Measurements from ENCODE around the gene LBP.

- PRO-cap = no peak
- RAMPAGE, long total RNA, 3 experiments = no peak in any of the 3 experiments
Measured at GRCh38 chr20:38217500-38218238, 42.9 kb downstream of the KIAA1755 start.

GRCh38 chr20:38245630-38246215, 14.8 kb downstream of the KIAA1755 start:
- PRO-cap = no peak
- RAMPAGE, long total RNA, 3 experiments = no peak in any of the 3 experiments

DNA sequence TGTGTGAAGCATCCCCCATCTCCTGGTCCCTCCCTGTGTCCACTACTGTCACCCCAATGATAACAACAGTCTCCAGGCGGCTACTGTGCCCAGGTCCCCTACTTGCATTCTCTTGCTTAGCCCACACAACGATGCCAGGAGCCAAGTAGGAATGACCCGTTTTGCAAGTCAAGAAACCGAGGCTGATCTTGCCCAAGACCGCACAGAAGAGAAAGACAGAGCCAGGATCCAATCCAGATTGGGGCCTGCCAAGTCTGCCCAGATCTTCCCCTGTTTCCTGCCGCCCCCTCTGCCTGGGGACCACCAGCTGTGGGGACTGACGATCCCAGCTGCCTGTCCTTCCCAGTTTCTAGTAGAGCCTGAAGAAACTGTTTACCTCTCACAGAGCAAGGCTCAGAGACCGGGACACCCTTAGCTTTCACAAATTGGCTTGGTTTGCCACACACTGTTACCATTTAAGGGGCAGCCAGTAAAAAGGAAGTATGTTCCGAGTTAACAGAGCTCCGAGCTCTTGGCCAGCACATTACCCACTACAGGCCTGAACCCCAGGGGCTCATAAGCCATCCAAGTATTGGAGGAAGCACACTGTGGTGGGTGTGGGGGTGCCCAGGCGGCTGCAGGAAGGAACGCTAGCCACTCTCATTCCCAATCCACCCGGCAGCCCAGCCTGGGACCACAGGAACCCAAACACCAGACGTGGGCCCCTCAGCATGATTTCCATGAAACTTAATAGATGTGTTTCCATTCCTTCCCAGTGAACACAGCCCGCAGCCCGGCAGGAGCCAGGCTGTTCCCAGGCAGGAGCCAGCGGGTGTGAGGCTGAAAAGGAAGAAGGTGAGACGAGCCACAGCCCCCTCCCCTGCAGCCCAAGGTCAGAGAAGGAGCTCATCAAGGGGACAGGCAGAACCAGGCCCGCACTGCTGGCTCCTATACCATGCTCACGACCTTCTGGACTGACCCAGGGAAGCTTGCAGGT, 8.0 kb downstream of the KIAA1755 start:
- PRO-cap = no peak
- RAMPAGE, long total RNA, 3 experiments = no peak in any of the 3 experiments

GRCh38 chr20:38342992-38343784, 3.1 kb upstream of the LBP start:
- PRO-cap = no peak
- RAMPAGE, long total RNA, 3 experiments = no peak in any of the 3 experiments

DNA sequence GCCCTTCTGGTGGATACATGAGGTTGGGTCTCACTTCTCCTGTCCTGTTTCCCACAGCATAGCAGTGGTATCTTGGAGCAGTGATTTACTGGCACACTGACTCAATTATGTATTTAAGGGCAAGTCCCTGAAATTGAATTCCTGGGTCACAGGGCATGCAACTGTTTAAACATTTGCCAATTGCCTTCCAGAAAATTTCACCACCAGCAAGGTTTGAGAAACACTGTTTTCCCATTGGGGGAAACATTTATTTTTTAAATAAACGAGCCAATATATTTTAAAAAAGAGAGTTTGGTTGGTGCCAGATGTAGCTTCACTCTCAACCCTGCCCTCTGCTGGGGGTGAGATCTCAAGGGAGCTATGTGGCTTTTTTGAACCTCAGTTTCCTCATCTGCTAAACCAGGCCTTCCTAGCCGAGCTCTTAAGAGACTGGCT, 486 bp upstream of the LBP start:
- PRO-cap = no peak
- RAMPAGE, long total RNA, 3 experiments = no peak in any of the 3 experiments

GRCh38 chr20:38346214-38347277, at the start of gene LBP:
LBP (plus strand) TSS chr20:38346482.
- PRO-cap = no peak
- RAMPAGE, long total RNA, 3 experiments = no peak in any of the 3 experiments

GRCh38 chr20:38420787-38421444, 51.7 kb upstream of the RALGAPB start:
- PRO-cap = no peak
- RAMPAGE, long total RNA, 3 experiments = no peak in any of the 3 experiments

DNA sequence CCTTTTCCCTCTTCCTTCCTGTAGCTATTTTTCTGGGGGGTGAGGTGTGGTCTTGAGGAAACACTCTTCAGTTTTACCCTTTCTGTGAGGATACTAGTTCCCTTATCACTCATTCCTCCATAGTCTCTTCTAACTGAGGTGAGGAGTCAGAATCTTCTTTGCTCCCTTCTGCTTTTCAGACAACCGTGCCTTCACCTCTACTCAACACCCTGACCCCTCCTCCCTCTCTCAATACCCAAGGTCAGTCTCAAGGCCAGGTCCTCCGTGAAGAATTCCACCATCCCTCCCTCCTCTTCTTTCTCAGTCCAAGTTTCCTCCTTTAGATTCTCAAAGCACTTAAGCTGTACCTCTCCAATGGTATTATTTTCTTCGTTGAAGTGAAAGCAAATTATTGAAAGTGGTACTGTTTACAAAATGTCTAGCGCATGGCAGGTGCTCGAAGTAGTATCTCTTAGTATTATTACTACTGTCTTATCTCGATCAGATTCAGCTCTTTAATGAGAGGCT, 768 bp upstream of the RALGAPB start:
- PRO-cap = no peak
- RAMPAGE, long total RNA, 3 experiments = no peak in any of the 3 experiments

DNA sequence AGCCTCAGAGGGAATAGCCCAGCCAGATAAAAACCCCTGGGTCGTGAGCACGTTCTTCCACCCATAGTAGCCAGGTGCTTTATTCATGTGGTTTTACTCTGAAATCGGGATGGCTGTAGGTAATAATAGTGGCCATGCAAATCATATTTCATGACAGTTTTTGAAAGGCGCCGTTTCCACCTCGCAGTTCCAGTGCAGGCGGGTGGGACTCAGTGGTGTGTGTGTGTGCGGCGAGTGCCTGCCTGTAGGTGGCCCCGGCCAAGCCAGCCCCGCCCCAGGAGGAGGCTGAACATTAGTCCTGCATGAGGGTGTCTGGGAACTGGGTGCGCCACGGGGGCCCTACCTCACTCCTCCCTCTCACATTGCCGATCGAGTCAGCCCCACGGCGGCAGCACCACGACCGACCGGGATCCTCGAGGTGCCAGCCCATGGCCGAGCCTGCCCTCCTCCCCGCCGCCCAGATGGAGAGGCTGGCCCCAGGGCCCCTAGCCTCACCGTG, 20.6 kb downstream of the ADIG start:
- PRO-cap = no peak
- RAMPAGE, long total RNA, 3 experiments = no peak in any of the 3 experiments

DNA sequence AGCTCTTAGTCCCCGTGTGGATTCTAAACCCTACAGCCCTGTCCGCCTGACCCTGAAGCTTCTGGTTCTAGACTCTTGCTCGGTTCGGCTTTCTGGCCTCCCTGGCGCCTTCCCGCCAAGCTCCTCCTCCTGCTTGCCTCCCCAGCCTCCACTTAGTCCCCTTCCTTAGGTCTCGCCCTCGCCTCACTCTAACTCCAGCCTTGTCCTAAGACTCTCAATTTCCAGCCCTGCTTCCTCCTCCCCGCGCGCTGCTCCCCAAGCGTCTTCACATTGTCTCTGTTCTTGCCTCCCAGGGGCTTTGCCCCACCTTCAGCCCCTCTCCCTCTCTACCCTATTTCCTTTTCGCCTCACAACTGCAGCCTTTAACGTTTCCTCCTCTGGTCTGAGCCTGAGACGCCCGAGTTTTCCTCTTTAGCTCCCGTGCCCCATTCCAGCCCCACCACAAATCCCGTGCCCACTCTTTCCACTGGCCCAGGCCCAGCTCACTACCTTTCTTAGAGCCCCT, 2.3 kb downstream of the SLC32A1 start:
- PRO-cap = no peak
- RAMPAGE, long total RNA, 3 experiments = no peak in any of the 3 experiments

GRCh38 chr20:38883991-38884328, 42.3 kb upstream of the FAM83D start:
- PRO-cap = no peak
- RAMPAGE, long total RNA, 3 experiments = no peak in any of the 3 experiments

- PRO-cap = no peak
- RAMPAGE, long total RNA, 3 experiments = no peak in any of the 3 experiments
Measured at GRCh38 chr20:38961307-38961919, 731 bp upstream of the DHX35 start.

DNA sequence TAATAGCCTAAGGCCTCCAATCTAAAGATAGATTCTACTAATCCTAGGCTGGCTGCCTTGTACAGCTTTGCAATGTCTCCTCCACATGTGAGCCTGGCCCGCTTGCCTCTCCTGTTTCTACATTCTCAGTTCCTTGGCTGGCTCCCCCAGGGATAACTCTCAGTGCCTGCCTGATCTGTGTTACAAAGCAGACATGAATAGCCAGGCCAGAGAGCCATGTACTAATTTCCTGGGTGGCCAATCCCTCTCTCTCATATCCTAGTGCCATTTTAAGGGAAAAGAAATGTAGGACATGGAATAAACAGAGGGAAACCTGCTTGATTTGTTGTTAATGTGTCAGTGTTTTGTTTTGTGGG, 702.9 kb downstream of the MAFB start:
- PRO-cap = unidirectional peak, plus-strand start at position 162 of the sequence
- RAMPAGE, long total RNA, 3 experiments = no peak in any of the 3 experiments

DNA sequence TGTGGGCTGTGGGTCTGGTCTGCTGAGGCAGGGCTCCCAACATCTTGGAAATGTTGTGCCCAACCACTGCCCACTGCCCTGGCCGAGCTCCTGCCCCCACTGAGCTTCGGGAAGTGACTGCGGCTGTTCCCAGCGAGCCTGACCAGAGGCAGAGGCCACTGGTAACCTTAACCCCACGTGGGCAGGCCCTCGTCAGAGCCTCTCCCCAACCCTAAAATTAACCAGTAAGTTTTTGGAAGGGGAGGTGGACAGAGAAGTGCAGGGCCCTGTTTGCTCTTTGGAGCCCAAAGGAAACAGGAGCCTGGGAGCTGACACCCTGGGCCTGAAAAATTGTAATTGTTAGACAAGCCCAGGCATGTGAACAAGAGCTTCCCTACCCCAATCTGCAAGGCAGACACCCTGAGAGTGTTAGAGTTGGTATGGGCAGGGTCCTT, 225.8 kb downstream of the MAFB start:
- PRO-cap = bidirectional peak, plus-strand start at position 235 of the sequence, minus-strand start at position 144 of the sequence
- RAMPAGE, long total RNA, 3 experiments = no peak in any of the 3 experiments

GRCh38 chr20:40584334-40584987, 104.6 kb downstream of the MAFB start:
- PRO-cap = no peak
- RAMPAGE, long total RNA, 3 experiments = no peak in any of the 3 experiments

DNA sequence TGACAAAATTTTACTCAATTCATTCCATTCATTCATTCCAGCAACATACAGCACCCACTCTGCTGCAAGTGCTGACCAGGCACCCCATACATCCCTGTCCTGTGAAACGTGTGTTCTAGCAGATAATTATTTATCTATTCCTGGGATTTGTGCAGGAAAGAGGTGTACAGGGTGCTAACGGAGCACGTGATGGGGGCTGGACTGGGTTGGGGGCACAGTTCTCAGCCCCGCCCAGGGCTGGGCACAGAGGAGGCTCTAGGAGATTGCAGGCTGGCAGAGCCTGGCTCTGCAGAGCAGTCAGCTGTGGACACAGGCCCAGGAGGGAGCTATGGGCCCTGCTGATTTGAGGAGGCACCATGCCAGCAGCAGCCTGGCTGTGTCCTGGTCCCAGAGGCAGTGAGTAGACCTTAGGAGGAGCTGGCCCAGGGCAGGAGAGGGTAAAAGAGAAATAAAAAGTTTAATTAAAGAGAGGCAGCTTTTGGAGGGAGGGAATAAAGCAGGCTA, 19.4 kb downstream of the MAFB start:
- PRO-cap = no peak
- RAMPAGE, long total RNA, 3 experiments = no peak in any of the 3 experiments

DNA sequence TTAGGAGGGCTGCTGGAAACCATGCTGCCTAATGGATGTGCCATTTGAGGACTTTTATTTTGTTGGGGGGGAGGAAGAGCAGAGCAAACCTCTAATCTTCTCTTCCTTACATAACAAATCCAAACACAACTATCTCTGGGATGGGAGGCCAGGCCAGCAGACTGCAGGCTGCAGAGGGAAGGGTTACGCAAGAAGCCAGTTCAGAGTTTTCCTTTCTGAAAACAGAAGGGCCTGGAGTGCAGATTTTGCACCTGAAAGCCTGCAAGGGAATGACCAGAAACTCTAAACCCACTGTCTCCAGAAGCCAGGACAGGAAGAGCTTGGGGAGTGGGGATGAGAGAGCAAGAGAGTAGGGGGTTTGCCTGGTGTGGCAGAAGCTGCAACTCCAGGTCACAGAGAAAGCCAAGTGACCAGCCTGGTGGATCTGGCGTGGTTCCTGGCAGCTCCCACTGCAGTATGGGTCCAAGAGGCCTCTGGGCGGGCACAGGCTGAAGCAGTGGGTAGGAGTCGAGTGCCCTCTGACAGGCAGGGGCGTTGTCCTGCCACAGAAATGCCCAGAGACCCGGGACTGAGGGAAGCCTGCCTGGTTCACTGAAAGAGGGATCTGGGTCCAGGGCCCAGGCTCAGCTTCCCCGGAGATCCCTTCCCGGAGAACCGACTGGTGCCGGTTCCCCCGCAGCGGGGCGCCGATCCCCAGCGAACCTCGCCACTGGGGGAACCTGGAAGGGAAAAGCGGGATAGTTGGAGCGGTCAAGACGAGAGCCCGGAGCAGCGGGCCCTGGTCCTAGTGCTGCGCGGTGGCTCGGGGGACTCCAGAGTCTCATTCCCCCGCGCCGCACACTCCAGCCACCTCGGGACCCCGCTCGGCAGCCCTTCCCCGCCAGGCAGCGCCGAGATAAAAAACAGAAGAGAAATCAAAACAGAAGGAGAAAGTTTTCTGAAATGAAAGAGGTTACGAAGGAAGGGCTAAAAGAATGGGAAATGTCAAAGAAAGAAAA, 6.6 kb downstream of the MAFB start:
- PRO-cap = unidirectional peak, plus-strand start at position 557 of the sequence
- RAMPAGE, long total RNA, 3 experiments = no peak in any of the 3 experiments

GRCh38 chr20:41003024-41004164, 25.2 kb upstream of the TOP1 start:
- PRO-cap = unidirectional peak, minus-strand start at chr20:41003154
- RAMPAGE, long total RNA, 3 experiments = no peak in any of the 3 experiments

DNA sequence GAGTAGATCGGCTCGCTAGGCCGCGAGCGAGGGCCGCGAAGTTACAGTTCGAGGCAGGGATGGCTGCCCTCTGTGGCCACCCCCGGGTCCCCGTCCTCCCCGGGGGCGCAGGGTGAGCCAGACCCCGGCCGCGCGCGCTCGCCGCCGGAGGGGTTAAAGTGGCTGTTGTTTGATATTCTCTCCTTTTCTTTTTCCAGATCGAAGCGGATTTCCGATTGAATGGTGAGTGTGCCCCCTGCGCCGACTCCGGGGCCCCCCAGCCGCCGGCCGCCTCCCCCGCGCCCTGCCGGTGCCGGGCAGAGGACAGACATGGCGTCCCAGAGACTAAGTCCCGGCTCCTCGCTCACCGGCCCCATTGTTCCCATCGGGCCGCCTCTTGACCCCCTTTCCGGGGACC, 610 bp downstream of the TOP1 start:
- PRO-cap = no peak
- RAMPAGE, long total RNA, 3 experiments = no peak in any of the 3 experiments

GRCh38 chr20:41092856-41093539, 44.3 kb upstream of the PLCG1 start:
- PRO-cap = no peak
- RAMPAGE, long total RNA, 3 experiments = start-site peak on the plus strand in 1 of 3 experiments, at chr20:41092469-41093446 at its widest, 16 reads per replicate